ENCODE data around the gene TACC2.

DNA sequence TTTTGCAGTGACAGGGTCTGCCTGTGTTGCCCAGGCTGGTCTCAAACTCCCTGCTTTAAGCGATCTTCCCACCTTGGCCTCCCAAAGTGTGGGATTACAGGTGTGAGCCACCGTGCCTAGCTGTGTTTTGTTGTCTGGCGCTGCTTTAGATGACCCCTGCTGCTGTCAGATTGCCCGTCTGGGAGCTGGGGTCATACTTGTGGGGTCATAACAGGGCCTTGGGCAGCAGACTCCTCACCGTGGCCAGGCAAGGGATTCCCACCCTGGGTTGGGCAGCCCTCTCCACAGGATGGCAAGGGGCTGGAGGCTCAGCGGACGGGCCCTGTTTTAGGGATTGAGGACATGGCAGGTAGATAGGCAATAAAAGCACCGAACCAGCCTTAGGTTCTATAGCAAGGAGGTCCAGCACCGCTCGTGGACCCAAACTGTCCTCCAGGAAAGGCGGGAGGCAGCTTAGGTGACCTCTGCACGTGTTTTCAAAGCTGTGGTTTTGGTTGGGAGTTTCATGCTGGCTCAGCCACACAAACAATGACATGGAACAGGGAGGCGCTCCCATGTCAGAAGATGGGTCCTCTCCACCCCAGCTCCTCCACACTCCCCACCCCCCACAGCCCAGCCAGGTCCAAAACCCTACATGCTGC lies 60.0 kb downstream of the GRK5 start:
- RRBS, result no CpG with 5 or more reads among the region's 13 CpGs

DNA sequence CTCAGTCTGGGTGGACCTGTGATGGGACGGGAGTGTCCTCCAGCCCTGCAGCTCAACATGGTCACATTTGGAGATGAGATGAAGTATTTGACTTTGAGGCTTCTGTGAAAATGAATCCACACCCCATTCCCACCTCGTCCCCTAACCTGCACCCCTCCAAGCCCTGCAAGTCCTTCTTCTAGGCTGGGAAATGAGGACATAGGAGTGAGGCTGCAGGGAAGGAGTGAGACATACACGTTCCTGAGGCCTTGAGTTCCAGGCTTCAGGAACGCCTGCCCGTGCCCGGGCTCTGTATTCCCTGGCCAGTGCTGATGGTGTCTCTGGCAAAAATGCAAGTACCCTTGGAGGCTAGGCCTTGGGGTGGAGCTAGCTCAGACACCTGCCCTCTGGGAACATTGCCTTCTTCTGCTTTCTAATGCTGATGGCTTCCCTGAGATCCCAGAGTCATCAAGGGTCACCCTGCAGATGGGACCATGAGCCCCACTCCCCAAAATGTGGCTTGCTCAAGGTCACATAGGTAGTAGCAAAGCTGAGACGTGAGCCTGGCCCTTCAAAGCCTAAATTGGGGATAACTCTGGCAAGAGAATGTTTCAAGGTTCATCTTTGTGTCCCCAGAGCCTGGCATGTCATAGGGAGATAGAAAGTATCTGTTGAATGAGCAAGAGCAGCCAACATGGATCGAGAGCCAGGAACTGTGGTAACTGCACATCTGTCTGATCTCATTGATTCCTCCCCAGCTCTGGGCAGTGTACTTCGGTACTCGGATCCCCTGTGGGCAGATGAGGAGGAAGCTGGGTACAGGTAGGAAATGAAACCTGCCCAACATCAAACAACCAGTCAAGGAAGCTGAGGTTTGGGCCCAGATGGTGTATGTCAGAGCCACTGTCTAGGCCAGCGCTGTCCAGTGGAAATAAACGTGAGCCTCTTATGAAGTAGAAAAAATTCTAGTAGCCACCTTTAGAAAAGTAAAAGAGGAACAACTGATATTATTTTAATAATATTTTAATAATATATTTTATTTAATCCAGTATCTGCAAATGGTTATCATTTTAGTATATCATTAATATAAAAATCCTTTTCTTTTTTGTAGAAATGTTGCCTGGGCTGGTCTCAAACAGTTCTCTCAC lies 76.3 kb downstream of the GRK5 start:
- RRBS, result no CpG with 5 or more reads among the region's 12 CpGs

DNA sequence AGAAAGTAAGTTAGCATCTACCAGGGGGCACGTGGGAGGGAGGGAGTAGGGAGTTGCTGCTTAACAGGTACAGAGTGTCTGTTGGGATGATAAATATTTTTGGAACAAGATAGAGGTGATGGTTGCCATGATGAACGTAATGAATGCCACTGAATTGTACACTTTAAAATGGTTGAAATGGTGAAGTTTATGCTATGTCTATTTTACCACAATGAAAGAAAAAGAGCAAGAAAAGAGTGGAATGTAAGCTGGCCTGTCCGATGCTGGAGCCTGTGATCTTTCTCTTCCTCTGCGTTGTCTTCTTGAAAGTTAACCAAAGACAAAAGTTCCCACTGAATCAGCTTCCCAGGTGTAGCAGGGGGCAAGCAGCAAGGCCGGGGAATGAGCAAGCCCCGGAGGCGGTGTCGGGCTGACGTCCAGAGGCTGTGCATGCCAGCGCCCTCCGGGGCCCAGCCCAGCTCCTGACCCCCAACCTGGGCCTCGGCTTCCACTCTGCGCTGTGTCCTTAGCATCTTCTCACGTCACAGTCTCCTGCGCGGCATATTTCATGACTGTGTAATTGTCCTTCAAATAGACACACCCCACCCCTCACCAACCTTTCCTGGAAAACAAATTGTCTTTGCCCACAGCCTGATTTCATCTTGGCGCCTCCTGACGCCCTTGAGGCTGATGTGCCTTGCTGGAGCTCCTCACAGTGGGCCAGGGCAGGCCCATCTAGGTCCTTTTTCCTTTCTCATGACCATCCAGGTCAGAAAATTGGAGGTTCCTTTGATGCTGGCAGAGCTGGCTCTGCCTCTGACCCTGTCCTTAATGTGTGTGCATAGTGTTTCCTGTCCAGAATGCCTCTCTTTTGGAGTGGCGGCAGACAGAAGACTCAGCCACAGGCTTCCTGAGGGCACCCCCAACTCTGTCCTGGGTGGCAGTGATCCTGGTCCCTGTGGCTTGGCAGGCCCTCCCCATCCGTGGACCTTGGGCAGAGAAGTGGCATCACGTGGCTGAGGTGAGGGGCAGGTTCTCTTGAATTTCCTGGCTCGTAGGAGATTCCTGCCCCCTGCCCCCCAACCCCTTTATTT lies 133.5 kb downstream of the RGS10 start:
- RRBS, result 53% methylated on average over 6 of the region's 22 CpGs

DNA sequence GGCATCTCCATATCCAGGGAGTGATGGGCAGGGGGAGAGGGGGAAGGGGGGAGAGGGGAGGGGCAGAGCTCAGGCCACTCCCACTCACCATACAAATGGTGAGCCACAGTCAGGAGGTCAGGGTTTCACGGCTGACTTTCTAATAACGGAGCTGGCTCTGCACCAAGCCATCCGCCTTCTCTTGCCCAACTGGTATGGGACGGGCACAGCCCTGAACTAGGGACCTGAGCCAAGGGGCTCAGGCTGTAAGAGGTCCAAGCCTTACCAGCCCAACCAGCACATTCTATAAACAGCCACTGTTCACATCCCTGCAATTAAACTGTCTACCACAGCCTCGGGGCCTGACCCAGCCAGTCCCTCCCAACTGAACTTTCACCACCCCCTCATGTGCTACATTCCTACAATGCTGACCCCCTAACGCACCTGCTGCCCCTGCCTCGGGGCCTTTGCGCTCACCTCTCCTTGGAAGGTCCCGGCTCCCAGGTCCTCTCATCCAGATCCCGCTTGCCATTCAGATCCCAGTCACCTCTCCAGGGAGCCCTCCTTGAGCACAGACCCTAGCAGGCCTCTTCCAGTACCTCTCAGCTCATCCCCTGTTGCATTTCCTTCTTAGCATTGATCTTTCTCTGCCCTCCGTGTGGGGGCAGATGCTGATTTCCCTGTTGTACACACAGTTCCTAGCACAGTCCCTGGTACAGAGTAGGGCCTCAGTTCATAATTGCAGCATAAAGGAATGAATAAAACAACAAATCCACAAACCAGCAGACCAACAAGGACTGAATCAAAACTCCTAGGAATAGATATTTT lies 32.4 kb downstream of the RGS10 start:
- RRBS, result no CpG with 5 or more reads among the region's 11 CpGs

- RRBS, result no CpG with 5 or more reads among the region's 11 CpGs
Measured at GRCh38 chr10:119544035-119544347, 1.5 kb upstream of the RGS10 start.

DNA sequence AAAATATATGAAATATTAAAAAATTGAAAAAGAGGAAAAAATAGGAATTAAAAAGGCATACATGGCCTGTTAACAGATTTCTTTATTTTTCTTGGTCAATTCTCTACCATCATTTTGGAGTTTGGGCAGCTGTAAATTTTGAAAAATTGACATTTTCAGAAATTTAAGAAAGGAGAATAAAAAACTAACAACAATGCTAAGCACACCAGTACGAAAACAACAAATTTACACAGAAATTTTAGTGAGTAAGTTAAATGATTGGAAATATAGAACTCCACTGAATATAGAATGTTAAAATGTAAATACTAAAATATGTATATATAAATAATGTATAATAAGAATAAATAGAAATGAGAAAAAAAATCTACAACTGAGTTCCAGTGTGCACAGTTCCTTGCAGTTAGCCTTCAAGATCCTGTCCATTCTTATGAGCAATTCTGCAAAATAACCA lies 16.3 kb downstream of the TIAL1 start:
- RRBS, result no CpG with 5 or more reads among the region's 1 CpG

- RRBS, result no CpG with 5 or more reads among the region's 2 CpGs
Measured at GRCh38 chr10:119582305-119582641, 14.5 kb downstream of the TIAL1 start.

- RRBS, result no CpG with 5 or more reads among the region's 9 CpGs
Measured at GRCh38 chr10:119585260-119586365, 11.2 kb downstream of the TIAL1 start.

- RRBS, result no CpG with 5 or more reads among the region's 11 CpGs
Measured at GRCh38 chr10:119587138-119587893, 9.4 kb downstream of the TIAL1 start.

DNA sequence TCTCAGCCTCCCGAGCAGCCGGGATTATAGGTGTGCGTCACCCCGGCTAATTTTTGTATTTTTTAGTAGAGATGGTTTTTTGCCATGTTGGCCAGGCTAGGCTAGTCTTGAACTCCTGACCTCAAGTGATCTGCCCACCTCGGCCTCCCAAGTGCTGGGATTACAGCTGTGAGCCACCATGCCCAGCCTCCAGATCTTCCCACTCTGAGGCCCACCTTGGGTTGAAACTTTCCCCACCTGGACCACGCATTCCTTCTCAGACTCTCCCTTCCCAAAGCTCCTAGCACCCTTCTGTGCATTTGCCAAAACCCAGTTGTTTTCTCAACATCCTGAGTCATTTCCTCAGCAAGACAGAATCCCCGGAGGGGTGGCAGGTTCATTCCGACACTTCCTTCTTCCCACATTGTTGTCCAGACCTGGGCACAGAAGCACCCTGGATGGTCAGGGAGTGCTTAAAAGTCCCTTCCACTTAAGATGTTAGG lies 28.8 kb downstream of the BAG3 start:
- RRBS, result no CpG with 5 or more reads among the region's 8 CpGs

DNA sequence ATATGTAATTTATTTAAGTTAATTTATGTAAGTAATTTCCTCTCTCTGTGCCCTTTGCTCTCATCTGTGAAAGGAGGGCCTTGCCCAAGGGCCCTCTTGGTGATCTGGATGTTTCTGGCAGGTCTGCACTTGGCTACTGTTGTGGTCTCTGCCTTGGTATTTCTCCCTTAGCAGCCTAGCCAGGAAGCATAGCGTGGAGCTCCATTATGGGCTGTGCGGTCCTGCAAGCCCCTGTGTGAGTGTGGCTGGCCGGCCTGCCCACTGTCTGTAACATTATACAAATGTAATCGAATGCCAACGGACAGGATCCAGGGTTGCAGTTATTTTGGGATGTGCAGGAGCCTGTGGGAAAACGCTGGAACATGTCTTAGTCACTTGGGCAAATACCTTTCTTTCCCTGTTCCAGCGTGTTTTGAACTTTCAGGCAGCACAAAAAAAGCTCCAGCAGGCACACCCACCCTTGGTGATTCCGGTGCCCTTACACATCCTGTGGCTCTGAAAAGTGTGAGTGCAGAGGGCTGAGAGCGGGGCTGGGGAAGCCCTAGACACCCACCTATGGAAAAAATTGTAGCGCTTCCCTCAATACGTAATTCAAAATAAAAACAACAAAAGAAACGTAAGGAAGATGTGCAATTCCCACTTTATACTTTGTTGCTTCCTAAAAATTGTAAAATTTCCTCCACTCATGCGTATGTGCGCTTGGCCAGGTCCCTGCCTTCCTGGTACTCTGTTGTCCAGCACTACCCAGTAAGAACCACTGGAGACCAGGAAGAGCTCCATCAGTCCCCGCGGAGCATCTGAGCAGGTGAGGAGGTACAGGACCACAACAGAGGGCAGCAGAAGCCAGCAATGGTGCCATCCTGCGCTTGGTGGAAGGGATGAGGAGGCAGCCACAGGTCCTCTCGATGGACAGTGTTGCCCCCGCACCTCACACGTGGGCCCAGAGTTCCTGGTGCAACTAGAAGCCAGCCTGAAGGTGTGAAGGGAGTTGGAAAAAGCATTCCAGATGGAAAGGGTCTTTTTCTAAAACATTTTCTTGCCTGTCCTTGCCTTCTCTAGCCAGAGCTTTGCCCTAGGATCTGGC lies 29.7 kb downstream of the BAG3 start:
- RRBS, result no CpG with 5 or more reads among the region's 20 CpGs

DNA sequence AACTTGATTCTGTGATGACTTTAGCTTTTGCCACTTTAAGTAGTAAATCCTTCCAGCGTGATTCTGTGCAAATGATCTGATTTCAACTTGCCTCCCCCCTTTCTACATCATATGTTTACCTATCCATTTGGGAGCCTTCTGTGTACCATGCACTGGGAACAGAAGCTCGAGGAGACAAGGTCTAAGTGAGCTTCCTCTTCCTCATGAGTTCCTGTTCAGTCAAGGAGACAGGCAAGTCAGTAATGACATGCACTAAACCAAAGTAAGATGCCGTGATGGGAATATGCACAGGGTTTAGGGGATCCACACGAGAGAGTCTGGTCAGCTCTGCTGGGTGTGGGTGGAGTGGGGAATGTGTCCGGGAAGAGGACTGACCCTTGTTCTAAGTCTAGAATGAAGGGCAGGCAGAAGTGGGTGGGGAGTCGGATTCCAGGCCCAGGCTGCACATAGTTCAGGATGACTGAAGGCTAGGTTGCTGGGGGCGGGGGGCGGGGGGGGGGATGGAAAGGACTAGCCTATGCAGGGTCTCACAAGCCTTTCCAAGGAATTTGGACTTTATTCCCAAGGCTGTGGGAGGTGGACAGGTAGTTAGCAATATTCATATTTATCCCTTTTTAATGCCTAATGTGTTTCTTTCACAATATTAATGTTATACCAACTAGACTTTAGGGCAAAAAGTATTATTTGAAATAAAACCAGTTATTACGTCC lies 17.5 kb downstream of the INPP5F start:
- RRBS, result no CpG with 5 or more reads among the region's 9 CpGs

- RRBS, result no CpG with 5 or more reads among the region's 8 CpGs
Measured at GRCh38 chr10:119789984-119790508, 64.2 kb downstream of the INPP5F start.

GRCh38 chr10:119831873-119832160 lies 40.8 kb downstream of the MCMBP start:
- RRBS, result no CpG with 5 or more reads among the region's 9 CpGs

DNA sequence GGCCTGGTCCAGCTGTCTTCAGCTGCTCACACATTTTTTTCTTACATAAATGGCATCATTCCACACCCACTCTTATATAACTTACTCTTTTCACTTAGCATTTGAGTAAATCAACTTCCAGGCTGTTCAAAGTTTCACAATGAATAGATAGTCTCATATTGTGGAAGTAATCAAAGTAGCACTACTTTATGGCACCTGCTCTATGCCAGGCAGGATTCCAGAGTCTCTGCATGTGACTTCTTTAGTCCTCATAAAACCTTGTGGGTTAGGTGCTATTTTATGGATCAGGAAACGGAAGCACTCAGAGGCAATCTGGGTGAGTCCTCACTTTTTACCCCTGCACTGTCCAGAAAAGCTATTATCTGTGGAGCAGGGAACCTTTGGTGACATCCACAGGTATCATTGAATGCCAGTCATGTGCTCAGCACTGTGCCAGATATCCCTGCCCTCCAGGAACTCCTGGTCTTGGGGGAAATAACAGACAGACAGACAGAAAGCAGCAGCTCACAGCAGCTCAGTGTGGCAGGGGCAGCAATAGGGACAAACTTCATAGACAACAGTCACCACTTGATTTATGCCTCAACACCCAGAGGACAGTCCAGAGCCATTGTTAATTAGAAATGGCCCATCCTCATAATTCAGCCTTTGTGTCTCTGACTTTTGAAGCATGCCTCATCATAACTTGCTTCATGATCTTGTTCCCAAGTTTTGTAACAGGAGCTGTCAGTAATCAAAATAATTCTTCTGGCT lies 160.6 kb downstream of the SEC23IP start:
- RRBS, result no CpG with 5 or more reads among the region's 1 CpG

DNA sequence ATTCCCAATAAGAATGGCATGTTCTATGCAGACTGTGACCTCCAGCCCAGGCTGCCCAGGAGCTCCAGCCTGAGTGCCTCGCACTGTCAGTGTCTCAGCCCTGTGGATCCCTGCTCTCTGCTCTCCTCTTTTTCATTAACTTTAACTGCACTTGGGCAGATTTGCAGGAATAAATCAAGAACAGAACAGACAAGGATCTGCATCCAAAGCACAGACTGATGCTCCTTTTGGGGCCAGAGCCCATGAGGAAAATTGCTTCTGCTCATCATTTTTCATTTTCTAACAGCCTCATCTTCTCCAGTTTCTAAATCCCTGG lies 225.7 kb downstream of the WDR11 start:
- RRBS, result no CpG with 5 or more reads among the region's 1 CpG

GRCh38 chr10:121283137-121283442 lies 315.2 kb downstream of the FGFR2 start:
- RRBS, result no CpG with 5 or more reads among the region's 5 CpGs

- RRBS, result no CpG with 5 or more reads among the region's 5 CpGs
Measured at GRCh38 chr10:121366051-121366410, 232.2 kb downstream of the FGFR2 start.

- RRBS, result no CpG with 5 or more reads among the region's 7 CpGs
Measured at GRCh38 chr10:121973474-121973957, 1.5 kb downstream of the NSMCE4A start.

- RRBS, result no CpG with 5 or more reads among the region's 11 CpGs
Measured at GRCh38 chr10:121988709-121989412, at the start of gene TACC2. TACC2 (plus strand) TSS chr10:121989163.